ENCODE measurements around a stretch of chr6.

- PRO-cap = no peak
Measured at GRCh38 chr6:106916972-106917479, 57.5 kb downstream of the CD24 start.

DNA sequence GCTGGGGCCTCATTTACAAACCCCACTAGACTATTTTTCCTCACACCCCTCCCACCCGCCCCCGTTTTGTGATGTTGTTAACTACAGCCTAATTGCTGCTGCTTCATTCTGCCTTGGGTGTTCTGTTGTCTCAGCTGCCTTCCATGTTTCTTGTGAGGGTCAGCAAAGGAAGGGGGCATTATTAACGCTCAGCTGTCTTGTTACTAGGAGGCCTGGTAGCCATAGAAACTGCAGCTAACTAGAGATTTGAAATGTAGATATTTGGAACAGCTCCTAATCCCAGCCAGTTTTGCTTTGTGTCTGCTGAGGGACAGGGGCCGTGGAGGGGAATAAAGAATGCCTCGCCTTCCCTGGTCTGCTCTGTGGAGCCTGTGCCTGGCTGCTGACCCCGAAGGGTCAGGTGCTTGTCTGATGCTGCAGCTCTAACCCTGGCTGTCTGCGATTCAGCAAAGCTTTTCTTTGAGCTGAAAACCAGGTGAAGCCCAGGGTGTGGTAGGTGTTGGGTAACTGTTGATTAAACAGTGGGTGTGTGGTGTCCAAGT, 18.4 kb downstream of the MTRES1 start:
- PRO-cap = no peak

- PRO-cap = no peak
Measured at GRCh38 chr6:107114045-107115196, 894 bp downstream of the BEND3 start.

DNA sequence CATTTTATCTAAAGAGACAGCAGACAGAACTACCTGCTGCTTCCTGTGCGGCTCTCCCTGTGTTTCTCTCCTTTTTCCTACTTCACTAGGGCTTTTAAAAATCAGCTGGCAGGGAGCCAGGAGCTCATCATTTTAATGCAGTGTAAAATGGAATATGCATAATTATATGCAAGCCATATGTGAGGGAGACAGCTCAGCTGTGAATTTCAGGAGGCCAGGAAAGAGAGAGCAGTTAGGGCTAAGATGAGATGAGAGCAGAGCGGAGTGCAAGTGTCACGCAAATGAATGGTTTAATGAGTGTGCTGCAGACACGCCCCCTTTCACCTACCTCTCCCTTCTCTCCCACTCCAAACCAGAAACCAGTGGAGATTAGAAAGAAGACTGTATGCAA, 96.1 kb downstream of the SOBP start:
- PRO-cap = no peak

DNA sequence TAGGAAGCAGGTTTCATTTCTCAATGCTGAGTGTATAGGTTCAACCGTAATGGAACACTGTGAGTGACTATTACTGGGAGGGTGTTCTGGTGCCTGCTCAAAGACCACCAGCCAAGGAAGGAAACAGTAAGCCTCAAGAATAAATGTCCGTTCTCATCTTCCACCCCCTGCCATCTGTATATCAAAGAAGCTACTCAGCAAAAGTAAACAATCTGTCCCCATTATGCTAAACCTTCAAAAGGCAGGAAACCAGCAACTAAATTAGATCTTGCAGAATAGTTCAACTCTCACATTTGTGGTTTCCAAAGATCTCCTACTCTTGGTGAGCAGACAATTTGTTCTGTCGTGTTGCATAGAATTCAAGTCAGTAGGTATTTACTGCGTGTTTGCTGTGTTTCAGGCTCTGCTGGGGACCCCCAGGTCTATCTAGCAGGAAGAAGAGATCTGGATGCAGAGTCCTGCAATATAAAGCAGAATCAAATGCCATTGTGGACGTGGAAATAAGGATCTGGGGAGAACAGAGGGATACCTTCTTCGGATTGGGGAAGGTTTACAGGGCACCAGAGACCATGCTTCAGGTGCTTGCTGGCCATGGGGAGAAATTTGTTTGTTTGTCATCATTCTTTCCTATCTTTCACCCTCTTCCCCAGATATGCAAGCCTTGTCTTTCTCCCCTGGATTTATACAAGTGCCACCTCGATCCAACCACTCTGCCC, 87.2 kb downstream of the SCML4 start:
- PRO-cap = bidirectional peak, plus-strand start at position 343 of the sequence, minus-strand start at position 176 of the sequence

GRCh38 chr6:107869705-107870262, 45.7 kb upstream of the SCML4 start:
- PRO-cap = no peak

- PRO-cap = no peak
Measured at GRCh38 chr6:107897549-107897874, 60.5 kb downstream of the SEC63 start.

- PRO-cap = no peak
Measured at GRCh38 chr6:108002753-108003435, 44.9 kb upstream of the SEC63 start.

GRCh38 chr6:108453601-108454154, 107.0 kb upstream of the FOXO3 start:
- PRO-cap = no peak

GRCh38 chr6:108580562-108581052, 19.9 kb downstream of the FOXO3 start:
- PRO-cap = no peak

GRCh38 chr6:108584272-108584765, 23.6 kb downstream of the FOXO3 start:
- PRO-cap = no peak

GRCh38 chr6:108595976-108596512, 35.3 kb downstream of the FOXO3 start:
- PRO-cap = no peak

DNA sequence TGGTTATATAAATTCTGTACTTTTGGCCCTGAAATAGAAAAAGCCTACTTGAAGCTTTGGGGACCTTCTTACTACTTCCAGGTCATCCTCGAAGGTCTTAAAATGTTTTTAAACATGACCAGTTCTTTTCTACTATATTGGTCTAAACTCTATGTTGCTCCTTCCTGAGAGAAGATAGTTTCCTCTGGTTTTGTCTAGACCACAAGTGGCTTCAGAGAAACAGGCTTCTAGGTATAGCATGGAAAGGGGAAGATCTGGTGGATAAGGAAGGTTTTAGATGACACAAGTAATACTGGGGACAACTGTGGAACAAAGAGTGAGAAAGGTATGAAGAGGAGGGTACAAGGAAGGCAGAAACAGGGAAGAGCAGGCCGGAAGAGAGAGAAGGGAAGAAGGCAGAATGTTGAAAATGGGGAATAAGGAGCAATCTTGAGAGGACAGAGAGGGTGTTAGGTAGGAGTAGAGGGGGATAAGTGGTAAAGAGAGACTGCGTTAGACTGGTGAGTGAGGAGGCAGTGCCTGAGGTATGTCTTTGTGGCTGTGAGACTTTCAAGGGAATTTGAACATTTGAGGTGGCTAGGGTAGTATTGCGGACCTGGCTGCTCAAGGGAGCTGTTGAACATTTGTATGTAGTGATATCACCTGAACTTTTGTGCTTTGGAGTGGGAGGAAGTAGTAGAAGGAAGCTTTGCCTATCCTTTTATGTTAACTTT, 69.3 kb downstream of the FOXO3 start:
- PRO-cap = no peak

DNA sequence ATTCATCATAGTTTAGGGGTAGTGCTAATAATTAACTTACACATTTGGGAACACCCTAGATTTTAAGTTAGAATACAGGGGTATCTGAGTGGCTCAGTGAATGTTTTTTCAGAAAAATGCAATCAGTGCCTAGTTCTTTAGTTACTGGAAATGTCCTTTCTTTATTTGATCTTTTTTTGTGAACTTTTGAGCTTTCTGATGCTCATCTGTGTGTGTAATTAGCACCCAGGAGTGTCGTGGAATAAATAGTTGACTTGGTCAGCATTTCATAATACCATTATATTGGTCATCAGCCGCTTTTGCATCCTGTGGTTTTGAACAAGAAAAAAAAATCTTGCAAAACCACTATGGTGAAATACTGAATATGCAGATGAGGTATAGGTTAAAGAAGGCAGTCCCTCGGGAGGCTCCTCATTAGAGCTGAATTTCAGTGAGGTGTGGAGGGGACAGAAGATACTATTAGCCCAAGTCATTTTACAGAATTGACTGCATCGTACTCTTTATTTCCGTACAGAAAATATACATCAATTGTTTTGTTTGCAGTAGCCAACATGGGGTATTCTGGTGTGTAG, 90.0 kb downstream of the FOXO3 start:
- PRO-cap = no peak

- PRO-cap = no peak
Measured at GRCh38 chr6:108653240-108653684, 92.5 kb downstream of the FOXO3 start.

- PRO-cap = no peak
Measured at GRCh38 chr6:108653685-108654488, 93.2 kb downstream of the FOXO3 start.

- PRO-cap = no peak
Measured at GRCh38 chr6:108668018-108668366, 107.3 kb downstream of the FOXO3 start.

DNA sequence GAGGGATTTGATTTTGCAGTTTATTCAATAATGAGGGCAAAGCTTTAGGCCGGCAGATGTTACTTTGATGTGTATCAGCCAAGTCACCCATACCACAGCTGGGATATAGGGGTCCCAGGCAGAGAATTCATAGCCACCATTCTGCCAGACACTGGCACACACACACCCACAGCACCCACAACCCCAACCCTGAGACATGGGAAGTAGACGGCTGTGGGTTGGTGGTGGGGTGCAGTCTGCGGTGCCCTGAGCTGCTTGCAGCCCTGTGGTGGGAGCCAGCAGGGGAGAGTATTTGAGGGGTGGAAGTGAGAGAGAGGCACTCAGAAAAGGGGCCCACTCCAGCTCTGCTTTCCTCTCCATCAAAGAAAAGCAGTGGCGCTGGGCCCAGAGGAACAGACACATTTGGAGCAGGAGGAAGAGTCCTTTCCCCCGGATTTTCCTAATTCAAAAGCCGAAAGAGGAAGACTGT, 125.3 kb downstream of the FOXO3 start:
- PRO-cap = no peak

GRCh38 chr6:108689798-108690212, 129.1 kb downstream of the FOXO3 start:
- PRO-cap = no peak

DNA sequence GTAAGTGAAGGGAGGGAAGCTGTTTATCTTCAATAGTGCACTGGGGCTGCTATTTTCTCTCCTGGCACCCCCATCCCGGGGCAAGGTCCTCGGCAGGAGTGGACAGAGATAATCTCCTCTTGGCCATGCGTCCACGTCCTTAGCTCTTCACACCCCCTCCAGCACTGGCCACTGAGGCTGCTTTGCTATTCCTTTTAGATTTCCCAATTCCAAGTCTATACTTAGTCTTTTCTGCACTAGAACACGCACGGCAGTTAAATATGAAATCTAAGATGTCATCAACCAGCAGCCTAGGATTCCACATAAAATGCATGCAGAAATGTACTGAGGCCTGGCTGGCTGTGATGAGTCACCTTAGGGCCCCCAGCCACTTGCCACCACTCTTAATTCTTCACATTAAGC, 87.8 kb upstream of the ARMC2 start:
- PRO-cap = no peak